ENCODE data around the gene DMRTC2.

- PRO-cap, result no peak
These were observed 5.6 kb downstream of the ACTMAP start for GRCh38 chr19:40744485-40745254.

GRCh38 chr19:40804954-40806190, 6.4 kb downstream of the EGLN2 start:
- PRO-cap, result no peak

DNA sequence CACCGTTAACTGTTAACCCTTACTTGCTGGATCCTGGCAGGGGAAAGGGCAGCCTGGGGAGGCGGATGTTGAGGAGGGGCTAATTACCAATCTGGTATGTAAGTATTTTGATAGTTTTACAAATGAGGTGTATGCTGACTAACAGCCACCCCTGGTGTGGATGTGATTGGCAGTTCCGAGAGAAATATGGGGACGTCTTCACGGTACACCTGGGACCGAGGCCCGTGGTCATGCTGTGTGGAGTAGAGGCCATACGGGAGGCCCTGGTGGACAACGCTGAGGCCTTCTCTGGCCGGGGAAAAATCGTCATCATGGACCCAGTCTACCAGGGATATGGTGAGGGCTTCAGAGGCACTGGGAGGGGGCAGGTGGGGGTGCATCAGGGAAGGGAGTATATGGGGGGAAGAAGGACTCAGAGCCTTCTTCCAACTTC, 53.9 kb upstream of the CYP2A7 start:
- PRO-cap, result no peak

DNA sequence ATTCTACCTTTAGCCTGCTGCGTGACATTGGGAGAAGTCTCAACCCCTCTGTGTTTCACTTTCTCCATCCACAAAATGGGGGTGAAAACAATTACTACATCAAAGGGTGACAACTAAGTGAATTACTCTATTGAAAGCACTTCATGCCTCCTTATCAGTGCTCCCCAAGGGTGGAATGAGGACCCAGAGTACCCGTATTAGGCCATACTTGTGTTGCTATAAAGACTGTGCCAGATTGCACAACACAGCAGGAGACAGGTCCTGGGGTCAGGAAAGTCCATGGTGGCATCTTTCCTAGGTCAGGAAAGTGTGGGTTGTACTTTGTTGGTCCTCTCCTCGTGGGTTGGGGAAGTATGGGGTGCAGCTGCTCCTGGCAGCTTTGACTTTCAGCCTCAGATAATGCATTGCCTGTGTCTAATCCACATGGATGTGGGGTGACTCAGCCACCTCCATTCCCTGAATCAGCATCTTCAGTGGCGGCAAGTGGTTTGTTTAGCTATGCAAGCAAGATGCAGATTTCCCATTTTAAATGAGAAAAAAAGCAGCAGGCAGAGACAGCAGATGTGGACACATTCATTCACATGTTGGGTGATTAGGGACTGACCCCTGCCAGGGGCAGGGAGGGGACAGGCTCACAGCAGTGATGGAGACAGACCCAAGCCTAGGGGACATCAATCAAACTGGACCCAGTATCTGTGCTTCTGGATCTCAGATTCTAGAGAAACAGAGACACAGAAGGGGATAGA, 8.4 kb upstream of the CYP2B6 start:
- PRO-cap, result no peak

DNA sequence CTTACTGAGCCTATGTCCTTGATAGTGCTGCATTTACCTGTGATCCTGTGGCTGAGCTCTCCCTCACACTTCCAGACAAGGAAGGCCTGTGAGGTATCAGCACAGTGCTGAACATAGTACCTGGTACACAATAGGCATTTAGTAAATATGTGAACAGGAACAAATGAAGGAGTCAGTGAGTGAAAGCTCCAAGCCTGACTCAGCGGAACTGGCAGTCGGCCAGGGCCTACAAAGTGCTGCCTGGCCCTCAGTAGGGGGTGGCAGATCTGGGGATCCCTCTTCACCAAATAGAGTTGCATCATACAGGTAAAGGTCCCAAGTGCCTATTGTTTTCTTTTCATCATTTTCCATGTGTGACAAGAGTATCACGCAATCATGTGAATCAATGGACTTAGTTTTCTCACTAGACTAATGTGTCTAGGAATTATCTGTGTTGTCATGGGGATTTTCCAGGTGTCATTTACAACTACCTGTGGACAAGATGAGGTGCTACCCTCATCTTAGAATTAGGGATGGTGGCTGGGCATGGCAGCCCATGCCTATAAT, 9.2 kb downstream of the CYP2B6 start:
- PRO-cap, result no peak

DNA sequence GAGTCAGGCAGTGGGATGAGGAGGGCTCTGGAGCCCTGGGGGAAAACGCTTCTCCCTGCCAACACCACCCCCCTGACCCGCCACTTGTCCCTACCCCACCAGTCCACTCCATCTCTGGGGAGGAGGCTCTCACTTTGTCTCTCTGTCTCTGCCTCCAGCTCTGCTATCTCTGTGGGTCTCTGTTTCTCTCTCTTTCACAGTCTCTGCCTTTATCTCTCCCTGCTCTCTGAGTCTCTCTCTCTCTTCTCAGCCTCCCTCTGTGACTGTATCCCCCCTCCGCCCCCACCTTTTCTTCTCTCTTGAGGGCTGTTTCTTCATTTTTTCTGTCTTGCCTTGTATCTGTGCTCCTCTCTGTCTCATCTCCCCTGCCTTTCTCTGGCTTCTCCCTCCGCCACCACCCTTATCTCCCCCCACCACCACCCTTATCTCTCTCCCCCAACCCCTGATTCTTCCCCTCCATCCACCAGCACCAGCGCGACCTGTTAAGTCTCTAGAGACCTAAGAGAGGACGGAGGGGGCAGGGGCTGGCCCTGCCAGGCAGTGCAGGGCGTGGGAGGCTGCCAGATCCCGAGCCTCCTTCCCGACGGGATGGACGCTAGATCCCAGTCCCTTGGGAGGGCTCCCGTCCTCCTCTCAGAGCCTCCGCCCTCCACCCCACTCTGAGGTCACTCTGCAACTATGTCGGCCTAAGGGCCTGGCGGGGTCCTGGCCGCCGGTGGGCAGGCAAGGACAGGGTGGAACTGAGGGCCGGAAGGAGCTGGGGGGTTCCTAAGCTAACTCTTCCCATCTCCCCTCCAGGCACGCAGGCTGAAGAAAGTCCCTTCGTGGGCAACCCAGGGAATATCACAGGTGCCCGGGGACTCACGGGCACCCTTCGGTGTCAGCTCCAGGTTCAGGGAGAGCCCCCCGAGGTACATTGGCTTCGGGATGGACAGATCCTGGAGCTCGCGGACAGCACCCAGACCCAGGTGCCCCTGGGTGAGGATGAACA, 1.1 kb downstream of the AXL start:
- PRO-cap, result no peak

DNA sequence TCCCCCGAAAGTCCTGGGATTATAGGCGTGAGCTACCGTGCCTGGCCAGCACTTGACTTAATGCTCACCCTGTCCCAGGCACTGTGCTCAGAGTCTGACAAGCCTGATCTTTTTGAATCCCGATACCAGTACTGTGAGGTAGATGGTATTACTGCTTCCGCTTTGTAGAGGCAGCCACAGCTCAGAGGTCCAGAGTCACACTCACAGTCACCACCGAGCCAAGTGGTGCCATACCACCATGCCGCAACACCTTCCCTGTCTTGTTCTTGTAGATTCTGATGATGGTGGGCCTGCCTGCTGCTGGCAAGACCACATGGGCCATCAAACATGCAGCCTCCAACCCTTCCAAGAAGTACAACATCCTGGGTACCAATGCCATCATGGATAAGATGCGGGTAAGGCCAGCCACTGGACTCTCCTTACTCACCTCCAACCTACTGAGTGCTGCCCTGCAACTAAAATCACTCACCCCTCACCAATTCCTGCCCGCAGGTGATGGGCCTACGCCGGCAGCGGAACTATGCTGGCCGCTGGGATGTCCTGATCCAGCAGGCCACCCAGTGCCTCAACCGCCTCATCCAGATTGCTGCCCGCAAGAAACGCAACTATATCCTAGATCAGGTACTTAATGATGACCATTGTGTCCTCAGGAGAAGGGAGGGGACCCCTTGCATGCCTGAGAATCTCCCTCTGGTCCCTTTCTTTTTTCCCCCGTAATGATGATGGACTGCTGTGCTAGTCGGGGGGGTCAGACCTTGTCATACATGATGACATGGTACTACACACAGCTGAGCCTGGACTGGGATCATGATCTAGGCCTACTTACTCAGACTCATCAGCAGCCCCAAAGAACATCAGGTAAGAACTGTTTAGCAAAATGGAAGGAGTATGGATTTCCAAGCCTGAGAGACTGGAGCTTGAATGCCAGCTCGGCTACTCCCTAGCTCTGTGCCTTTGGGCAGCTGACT, 15.6 kb upstream of the CCDC97 start:
- PRO-cap, result no peak

GRCh38 chr19:41323407-41324393, 13.7 kb downstream of the CCDC97 start:
- PRO-cap, result no peak

GRCh38 chr19:41327113-41328184, 17.5 kb downstream of the CCDC97 start:
- PRO-cap, result no peak

DNA sequence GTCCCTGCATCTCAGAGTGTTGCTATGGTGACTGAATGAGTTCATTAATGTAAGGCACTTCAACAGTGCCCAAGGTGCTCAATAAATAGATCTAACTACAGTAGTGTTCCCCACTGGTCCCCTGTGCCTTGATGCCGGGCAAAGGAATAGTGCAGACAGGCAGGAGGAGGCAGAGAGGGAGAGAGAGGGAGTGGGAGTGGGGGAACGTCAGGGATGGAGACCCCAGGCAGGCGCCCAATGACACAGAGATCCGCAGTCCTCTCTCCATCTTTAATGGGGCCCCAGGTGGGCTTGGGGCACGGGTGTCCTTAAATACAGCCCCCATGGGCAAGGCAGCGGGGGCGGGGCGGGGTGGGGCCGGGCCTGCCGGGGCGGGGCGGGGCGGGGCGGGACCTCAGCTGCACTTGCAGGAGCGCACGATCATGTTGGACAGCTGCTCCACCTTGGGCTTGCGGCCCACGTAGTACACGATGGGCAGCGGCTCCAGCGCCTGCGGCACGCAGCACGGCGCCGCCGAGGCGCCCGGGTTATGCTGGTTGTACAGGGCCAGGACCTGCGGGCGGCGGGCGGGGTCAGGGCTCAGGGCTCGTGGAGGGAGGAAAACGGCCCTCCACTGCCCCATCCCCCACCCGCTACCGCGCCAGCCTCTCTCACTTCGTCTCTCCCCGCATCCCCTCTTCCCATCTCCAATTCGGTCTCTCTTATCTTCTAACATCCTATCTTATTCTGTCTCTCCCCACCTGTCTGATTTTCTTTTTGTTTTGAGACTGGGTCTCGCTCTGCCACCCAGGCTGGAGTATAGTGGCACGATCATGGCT, 20.9 kb downstream of the CCDC97 start:
- PRO-cap, result no peak

- PRO-cap, result no peak
These were observed 4.6 kb downstream of the TGFB1 start for GRCh38 chr19:41349159-41349473.

- PRO-cap, result bidirectional peak, plus-strand start at chr19:41531105, minus-strand start at chr19:41531114
These were observed 45.1 kb upstream of the CEACAM21 start for GRCh38 chr19:41530682-41531416.

GRCh38 chr19:41531417-41532190, 44.4 kb upstream of the CEACAM21 start:
- PRO-cap, result bidirectional peak, plus-strand start at chr19:41531743, minus-strand start at chr19:41531565; unidirectional peak, minus-strand start at chr19:41531982

DNA sequence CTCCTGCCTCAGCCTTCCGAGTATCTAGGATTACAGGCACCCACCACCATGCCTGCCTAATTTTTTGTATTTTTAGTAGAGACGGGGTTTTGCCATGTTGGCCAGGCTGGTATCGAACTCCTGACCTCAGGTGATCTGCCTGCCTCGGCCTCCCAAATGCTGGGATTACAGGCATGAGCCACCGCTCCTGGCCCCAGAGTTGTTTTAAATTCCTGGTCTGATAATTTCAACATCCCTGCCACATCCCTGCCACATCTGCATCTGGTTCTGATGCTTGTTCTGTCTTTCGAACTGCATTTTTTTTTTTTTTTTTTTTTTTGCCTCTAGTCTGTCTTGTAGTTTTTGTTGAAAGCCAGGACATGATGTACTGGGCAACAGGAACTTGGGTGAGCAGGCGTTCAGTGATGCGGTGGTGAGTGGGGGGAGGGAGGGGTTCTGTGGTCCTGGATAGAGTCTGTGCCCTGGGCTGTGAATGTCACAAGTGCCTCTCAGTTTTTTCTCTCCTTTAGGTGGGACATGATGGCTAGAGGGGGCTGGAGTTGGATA, 3.7 kb downstream of the CEACAM4 start:
- PRO-cap, result no peak

DNA sequence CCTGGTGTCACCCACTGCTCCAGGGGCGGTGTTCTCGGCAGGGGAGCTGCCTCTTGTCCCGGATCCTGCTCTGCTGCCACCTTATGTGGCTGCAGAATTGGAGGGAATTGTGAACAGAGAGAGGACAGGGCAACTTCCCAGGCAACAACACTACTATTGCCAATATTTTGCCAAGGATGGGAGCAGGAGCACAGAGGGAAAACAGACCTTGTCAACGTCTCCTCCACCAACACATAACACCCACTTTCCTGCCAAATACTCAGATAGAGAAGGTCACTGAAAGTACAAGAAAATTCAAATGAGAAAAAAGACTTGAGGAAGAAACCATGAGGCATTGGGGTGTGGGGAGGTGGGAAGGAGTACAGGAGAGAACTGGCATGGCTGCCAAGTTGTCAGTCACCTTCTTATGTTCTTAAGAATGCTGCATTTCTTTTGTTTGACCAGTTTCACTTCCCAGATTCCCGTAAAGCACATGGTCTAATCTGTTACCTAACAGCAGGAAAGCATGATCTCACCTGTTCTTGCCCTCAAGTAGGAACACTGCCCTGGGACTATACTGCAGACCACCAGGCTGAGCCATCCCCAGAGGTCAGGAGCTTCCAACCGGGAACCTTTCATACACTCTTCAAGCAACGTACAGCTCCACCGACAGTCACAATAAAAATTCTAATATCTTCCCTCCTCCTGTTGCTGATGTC, 4.7 kb upstream of the CEACAM6 start:
- PRO-cap, result no peak

DNA sequence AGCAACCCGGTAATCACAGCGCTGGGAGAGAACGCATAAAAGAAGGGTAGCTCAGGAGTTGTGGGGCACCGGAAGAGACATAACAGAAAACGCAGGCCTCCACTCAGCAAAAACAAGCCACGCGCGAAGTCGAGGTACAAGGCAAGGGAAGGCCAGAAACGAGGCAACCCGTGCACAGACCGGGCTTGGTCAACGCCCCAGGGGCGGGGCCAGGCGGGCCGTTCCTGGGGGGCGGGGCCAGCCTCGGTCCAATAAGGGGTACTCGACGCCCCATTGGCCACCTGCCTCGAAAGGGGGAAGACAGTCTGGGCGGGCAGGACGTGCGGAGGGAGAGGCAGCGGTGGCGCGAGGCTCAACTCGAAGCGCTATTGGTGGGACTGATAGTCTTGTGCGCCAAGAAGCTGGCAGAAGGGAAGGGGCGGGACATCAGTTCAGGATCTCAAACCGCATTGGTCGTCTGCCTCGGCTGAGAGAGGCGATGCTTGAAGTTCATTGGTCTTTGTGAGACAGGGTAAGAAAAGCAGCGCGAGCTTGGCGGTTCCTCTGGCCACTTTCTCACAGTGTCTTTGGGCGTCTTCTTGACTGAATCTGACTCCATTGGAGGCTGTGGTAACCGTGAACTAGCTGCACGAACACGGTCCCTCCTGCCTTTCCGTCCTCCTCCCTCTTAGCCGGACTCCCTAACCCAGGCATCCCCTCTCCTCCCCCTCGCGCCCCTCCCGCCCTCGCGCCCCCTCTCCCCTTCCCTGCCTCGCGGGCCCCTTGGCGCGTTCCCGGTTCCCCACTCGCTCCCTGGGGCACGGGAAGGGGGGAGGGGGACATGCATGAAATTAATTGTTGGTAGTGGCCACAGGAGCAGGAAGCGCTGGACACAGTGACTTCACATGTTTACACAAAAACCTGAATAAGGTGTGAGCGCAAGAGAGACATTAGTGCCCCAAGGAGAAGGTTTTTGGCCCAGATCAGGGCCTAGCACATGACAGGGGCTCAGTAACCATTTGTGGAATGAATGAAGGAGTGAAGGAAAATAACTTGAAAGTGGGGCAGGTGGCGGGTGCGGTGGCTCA, at the start of gene DMRTC2:
TSS of gene DMRTC2 (plus strand) at position 550 of the 1,067 bp plus-strand sequence.
- PRO-cap, result no peak

- PRO-cap, result no peak
These were observed 6.9 kb downstream of the ARHGEF1 start for GRCh38 chr19:41889925-41890323.

DNA sequence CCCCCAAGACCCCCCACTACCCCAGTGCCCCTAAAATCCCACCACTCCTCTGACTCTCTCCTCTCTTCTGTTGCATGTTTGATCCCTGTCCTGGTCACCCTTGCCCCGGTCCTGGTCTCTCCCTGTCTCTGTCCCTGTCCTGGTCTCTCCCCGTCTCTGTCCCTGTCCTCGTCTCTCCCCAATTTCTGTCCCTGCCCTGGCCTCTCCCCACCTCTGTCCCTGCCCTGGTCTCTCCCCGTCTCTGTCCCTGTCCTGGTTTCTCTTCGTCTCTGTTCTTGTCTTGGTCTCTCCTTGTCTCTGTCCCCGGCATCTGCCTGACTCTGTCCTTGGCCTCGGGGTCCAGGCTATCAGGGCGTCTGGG, 14.6 kb downstream of the ARHGEF1 start:
- PRO-cap, result no peak

GRCh38 chr19:41908928-41910068, 19.0 kb downstream of the ERFL start:
- PRO-cap, result no peak

- PRO-cap, result no peak
These were observed 7.0 kb downstream of the ERFL start for GRCh38 chr19:41921162-41921723.